ENCODE results near the genes NUDT12 and MAN2A1.

DNA sequence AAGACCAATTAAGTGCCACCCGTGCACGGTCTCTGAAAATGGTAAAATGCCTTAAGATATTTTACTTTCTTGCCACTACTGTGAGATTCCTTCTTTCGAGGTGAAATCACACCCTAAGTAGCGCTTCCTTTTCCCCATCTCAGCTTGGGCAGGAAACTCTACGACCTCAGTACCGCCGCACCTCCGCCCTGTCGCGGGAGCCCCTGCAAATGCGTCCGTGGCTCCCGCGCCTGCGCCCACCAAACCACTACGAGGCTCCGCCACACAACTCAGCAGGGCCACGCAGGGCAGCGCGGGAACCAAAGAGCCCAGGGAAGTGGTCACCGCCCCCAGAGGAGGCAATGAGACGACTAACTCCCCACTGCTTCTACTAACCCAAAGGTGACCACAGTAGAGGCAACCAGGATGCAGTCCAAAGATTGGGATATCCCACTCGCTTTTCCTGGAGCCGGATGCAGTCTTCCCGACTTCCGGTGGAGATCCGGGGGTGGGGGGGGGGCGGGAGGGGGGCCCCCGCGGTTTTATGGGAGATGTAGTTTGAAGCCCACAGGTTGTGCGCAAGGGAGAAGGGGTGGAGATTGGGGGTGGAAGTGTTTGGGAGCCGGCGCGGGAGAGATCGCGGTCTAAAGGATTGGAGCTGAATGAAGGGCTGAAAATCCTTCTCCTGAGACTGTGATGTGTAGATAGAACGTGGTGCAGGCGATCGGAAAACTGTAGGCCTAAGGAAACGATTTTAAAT lies at the start of gene NUDT12:
Gene NUDT12 (minus strand): TSS at position 462 of the 739 bp plus-strand sequence.
- PRO-cap, 3 experiments, result peak in 2 of 3 experiments; most common plus-strand start position 565 of the sequence (in 1); most common minus-strand start position 141 of the sequence (in 1)
- RAMPAGE, long total RNA, result start-site peak on the minus strand centred at position 448 of the sequence, 56 bp wide, 86 and 54 reads in 2 replicates
- RRBS, 2 experiments, result 0 to 14% methylated on average over 1 of the region's 40 CpGs

DNA sequence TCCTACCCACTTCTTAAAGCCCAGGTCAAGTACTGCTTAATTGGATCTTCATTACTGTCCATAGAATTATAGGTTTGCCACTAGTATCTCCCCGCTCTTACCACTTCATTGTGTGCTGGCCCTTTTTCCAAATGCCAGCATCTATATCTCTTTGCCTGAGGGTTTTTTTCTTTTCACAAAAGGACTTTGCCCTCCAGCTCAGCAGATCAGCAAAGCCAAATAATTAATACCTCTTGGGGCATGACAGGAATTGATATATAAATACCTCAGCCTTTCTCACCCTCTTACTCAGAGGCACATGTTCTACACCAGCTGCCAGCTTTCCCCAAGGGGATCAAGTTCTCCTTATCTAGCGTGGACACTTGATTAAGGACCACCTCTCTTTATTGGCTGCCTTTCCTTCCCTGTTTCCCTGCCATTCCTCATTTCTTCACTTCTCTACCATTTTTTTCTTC lies 6.7 kb upstream of the NUDT12 start:
- PRO-cap, 3 experiments, result no peak in any of the 3 experiments
- RAMPAGE, long total RNA, result no peak
- RRBS, 2 experiments, result no CpG with 5 or more reads among the region's 2 CpGs

DNA sequence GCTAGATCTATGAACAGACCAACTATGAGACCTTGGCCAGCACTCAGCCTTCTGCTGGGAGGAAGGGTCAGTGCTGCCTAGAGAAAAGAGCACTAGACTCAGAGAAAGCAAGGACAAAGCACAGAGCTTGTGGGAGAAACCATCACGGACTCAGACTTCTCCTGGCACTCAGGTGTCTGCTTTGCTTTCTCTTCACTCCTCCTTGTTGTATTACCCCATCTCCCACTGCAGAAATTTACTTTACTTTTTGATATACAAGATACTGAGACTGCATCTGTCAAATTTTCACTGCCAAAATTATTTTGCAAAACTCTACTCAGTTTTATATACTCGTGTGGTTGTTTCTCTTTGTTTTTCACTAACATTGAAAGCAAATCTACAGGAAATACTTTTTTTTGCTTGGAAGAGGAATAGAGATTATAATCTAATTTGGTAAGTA lies 890.1 kb upstream of the NUDT12 start:
- PRO-cap, 3 experiments, result no peak in any of the 3 experiments
- RAMPAGE, long total RNA, result no peak
- RRBS, 2 experiments, result no CpG with 5 or more reads among the region's 2 CpGs

GRCh38 chr5:107389714-107390310 lies 280.9 kb downstream of the EFNA5 start:
- PRO-cap, 3 experiments, result no peak in any of the 3 experiments
- RAMPAGE, long total RNA, result no peak
- RRBS, 2 experiments, result no CpG with 5 or more reads among the region's 5 CpGs

GRCh38 chr5:107431970-107432443 lies 238.7 kb downstream of the EFNA5 start:
- PRO-cap, 3 experiments, result no peak in any of the 3 experiments
- RAMPAGE, long total RNA, result no peak
- RRBS, 2 experiments, result no CpG with 5 or more reads among the region's 1 CpG

GRCh38 chr5:107474445-107474850 lies 196.3 kb downstream of the EFNA5 start:
- PRO-cap, 3 experiments, result no peak in any of the 3 experiments
- RAMPAGE, long total RNA, result no peak
- RRBS, 2 experiments, result no CpG with 5 or more reads among the region's 4 CpGs

GRCh38 chr5:107670042-107670725 lies 553 bp downstream of the EFNA5 start:
- PRO-cap, 3 experiments, result peak in 2 of 3 experiments; most common plus-strand start chr5:107670170 (in 2)
- RAMPAGE, long total RNA, result no peak
- RRBS, 2 experiments, result 2% methylated on average over 39 of the region's 68 CpGs

- PRO-cap, 3 experiments, result no peak in any of the 3 experiments
- RAMPAGE, long total RNA, result no peak
- RRBS, 2 experiments, result no CpG with 5 or more reads among the region's 1 CpG
Measured at GRCh38 chr5:107859271-107859782, 188.6 kb upstream of the EFNA5 start.

GRCh38 chr5:108211317-108212344 lies 170.3 kb downstream of the FBXL17 start:
- PRO-cap, 3 experiments, result no peak in any of the 3 experiments
- RAMPAGE, long total RNA, result no peak
- RRBS, 2 experiments, result no CpG with 5 or more reads among the region's 11 CpGs

GRCh38 chr5:108212365-108212888 lies 169.5 kb downstream of the FBXL17 start:
- PRO-cap, 3 experiments, result no peak in any of the 3 experiments
- RAMPAGE, long total RNA, result no peak
- RRBS, 2 experiments, result no CpG with 5 or more reads among the region's 6 CpGs

DNA sequence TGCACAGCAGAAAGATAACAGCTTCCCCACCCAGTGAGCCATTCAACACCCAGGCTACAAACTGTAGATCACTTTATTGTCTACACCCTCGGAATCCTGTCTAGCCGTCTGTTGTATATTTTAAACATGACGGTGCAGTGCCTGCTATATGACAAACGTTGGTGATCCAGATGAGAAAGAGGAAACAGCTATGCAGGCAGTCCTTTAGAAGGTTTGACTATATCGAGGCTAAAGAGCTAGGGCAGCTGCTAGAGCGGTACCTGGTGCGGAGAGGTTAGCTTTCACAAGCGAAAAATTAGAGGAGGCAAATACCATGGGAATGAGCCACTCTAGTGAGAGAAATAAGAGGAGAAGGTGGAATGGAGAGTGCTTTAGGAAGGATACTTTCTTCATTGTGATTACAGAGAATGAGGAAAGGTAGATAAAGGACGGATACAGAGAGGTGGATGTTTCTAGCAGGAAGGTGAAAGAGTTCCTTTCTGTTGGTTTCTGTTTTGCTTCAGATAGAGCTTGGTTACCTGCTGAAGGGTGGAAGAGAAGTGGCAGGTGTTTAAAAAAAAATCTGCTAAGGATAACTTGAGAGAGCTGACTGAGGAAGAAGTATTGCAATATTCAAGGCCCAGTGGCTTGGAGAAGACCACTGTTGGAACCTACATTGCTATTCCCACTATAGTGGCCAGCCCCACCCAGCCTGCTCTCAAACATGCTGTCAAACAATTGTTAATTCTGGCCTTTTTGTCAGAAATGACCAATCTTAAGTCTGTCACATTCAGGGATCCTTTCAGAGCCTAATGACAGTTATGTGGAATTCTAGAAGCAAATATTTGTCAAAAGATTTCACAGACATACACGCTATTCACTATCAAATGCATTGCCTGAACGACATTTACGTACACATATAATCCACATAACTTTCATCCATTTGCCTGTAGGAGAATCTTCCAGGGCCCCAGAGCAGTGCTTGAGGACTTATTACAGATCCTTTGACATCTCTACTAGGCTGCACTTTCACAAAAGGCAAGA lies 1.1 kb upstream of the FBXL17 start:
- PRO-cap, 3 experiments, result no peak in any of the 3 experiments
- RAMPAGE, long total RNA, result no peak
- RRBS, 2 experiments, result no CpG with 5 or more reads among the region's 12 CpGs

- PRO-cap, 3 experiments, result no peak in any of the 3 experiments
- RAMPAGE, long total RNA, result no peak
- RRBS, 2 experiments, result no CpG with 5 or more reads among the region's 9 CpGs
Measured at GRCh38 chr5:109325398-109326292, 84.1 kb downstream of the PJA2 start.

DNA sequence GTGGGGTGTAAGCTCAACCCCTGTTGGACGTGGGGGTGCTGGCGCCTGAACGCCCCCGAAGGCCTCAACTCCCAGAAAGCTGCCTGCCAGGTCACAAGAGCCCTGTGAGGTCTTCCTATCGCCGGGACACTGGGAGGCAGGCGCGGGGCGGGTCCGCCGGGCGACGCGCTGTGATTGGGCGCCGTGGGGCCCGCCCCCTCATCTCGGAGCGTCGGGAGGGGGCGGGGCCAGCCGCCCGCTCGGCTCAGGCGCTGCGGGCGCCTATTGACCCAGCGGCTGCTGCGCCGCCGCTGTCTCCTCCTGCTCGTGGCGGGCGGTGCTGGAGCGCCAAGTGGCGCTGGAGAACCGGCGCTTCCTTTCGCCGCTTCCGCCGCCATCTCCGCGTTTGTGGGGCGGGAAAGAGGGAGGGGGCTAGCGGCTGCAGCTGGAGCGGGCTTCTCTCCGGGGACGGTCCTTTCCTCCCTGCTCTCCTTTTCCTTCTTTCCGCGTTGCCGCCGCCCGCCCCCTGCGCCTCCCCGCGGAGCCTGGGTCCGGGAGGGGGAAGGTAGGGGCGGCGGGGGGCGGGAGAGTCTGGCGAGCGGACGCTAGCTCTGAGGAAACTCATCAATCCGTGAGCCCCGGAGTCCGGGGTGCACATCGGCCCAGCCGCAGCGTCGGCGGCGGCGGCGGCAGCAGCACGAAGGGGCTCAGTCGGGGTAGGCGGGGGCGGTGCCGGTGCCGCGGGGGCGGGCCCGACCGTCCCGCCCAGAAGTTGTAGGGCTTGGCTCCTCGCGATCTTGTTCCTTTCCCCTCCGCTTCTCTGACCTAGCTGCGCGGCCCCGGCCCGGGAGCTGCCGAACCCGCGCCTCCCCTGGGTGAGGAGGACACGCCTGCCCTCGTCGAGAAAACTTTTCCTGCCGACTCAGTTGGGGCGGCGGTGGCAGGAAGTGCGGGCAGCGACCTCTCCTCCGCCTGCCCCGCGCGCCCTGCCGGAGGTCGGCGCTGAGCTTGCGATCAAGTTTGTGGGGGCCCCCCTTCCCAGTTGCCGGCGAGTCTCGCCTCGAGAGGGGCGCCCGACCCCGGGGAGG lies at the start of gene MAN2A1:
Gene MAN2A1 (plus strand): TSS at position 782 of the 1,067 bp plus-strand sequence.
- PRO-cap, 3 experiments, result peak in 3 of 3 experiments; most common plus-strand start position 293 of the sequence (in 3); most common minus-strand start position 131 of the sequence (in 3)
- RAMPAGE, long total RNA, result no peak
- RRBS, 2 experiments, result 3% methylated on average over 46 to 51 of the region's 119 CpGs

DNA sequence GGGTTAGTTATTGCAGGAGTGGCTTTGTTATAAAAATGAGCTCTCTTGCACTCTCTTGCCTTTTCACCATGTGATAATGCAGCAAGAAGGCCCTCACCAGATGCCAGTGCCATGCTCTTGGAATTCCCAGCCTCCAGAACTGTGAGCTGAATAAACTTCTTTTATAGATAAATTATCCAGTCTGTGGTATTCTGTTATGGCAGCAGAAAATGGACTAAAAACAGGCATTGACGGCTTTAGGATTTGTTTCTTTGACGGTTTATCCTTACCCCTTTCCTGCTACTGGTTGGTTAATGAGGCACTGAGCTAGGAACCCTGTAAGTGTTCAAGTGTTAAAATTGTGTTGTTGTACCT lies 161.7 kb downstream of the MAN2A1 start:
- PRO-cap, 3 experiments, result no peak in any of the 3 experiments
- RAMPAGE, long total RNA, result no peak
- RRBS, 2 experiments, result no CpG with 5 or more reads among the region's 2 CpGs

DNA sequence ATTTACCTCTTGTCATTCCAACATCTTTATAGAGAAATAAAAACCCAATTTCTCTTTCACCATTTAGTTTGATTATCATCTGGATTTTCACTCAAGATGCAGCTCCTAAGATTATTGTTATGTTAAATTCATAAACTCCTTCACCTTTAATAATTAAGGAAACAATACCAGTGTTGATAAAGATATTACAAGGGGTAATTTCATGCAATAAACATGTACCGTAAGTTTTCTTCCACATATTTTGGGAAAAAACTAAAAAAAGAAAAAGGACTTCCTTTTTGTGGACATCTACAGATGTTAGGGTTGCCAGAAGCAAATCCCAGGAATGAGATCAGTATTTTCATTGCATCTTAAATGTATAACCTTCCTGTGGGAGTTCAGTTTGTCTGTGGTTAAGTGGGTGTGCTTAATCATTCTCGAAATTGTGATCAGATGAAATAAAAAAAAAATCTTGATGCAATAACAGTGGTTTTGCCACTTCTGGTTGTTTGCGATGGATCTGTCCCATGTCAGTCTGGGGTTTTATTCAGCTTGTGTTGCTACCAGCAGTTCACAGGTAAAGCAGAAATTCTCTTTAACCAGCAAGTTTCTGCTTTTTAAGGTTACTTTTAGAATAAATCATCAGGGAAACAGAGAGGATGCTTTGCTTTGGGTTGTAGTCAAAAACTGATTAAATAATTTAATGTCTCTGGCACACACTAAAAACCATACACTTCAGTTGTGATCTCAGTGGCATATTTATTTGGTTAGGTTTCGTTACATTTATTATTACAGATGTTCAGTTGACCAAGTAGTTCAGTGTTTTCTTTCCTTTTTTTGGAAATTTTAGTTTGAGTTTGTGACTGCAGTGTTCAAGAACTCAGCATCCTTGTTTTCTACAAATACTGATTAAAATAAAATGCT lies 179.0 kb downstream of the MAN2A1 start:
- PRO-cap, 3 experiments, result no peak in any of the 3 experiments
- RAMPAGE, long total RNA, result no peak
- RRBS, 2 experiments, result no CpG with 5 or more reads among the region's 4 CpGs

- PRO-cap, 3 experiments, result no peak in any of the 3 experiments
- RAMPAGE, long total RNA, result no peak
- RRBS, 2 experiments, result no CpG with 5 or more reads among the region's 6 CpGs
Measured at GRCh38 chr5:109951657-109952172, 262.0 kb downstream of the MAN2A1 start.

DNA sequence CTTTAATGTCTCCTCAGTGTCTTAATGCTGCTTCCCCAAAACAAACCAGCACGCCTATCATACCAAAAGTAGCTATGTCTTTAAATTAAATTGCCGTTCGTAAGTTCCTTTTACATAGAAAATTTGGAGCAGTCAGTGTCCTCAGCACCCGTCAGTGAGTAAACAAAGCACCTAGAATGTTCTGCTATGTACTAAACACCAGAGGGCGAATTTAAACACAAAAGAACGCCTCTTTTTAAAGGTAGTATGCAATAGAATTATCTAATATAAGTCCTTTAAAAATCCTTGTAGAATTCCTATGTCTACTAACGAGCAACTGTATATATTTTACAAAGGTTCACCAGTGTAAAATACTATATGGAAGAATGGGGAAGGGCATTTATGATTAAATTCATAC lies 457 bp upstream of the TMEM232 start:
- PRO-cap, 3 experiments, result no peak in any of the 3 experiments
- RAMPAGE, long total RNA, result no peak
- RRBS, 2 experiments, result no CpG with 5 or more reads among the region's 7 CpGs

DNA sequence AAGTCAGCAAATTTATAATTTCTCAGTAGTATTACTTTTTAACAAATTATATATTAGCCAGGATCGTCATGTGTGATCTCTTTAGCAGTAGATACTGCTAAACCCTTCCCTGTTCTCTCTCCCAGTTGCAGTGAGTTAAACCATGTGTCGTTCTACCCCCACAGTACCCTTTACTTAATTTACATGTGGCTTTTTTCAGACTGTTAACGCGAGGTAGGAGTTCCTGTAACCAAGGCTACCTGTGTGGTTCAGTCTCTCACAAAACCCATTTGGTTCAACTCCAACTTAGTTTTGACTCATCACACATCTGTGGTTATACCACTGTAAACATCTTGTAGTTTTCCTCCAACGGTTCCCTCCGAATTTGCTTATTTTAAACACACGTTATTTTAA lies 13.4 kb downstream of the SLC25A46 start:
- PRO-cap, 3 experiments, result no peak in any of the 3 experiments
- RAMPAGE, long total RNA, result no peak
- RRBS, 2 experiments, result no CpG with 5 or more reads among the region's 7 CpGs

DNA sequence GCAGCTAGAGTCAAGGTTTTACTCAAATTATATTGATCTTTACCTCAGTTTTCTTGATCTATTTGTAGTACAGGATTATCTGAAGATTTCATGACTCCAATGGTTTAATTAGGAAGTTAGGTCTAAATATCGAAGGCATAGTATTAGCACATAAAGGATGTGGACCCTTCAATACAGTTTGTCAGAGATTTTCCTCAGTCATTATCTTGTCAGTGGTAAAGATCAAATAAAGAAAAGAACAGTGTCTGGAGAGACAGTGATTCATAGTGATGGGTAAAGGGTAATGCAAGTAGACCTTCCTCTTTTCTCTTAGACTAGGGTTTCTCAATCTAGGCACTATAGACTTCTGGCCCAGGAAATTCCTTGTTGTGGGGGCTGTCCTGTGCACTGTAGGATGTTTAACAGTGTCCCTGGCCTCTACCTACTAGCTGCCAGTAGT lies 6.8 kb downstream of the CAMK4 start:
- PRO-cap, 3 experiments, result no peak in any of the 3 experiments
- RAMPAGE, long total RNA, result no peak
- RRBS, 2 experiments, result no CpG with 5 or more reads among the region's 1 CpG

DNA sequence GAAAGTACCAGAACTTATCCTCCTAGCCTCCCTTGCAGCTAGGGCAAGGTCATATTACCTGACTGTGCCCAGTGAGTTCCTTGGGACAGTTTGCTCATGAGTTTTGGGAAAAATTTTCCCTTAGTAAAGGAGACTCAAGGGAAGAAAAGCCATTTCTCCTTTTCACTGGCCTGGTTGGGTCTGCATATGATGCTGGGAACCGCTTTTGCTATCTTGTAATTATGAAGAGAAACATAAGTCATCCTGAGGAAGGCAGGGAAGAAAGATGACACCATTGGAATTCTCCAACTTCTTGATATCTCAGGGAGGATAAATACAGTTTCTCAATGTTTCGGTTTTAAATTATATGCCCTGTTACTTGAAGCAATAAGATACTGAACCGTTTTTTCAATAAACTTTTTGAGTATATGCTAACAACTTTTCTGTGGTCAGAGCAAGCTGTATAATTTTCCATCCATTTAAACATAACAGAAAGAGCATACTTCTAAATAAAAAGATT lies 109.7 kb downstream of the STARD4 start:
- PRO-cap, 3 experiments, result no peak in any of the 3 experiments
- RAMPAGE, long total RNA, result no peak
- RRBS, 2 experiments, result no CpG with 5 or more reads among the region's 3 CpGs

Data from skeletal muscle tissue (tissue), 7 donors.